GM12891 (cell line): ENCODE measurements around a stretch of chr16.

DNA sequence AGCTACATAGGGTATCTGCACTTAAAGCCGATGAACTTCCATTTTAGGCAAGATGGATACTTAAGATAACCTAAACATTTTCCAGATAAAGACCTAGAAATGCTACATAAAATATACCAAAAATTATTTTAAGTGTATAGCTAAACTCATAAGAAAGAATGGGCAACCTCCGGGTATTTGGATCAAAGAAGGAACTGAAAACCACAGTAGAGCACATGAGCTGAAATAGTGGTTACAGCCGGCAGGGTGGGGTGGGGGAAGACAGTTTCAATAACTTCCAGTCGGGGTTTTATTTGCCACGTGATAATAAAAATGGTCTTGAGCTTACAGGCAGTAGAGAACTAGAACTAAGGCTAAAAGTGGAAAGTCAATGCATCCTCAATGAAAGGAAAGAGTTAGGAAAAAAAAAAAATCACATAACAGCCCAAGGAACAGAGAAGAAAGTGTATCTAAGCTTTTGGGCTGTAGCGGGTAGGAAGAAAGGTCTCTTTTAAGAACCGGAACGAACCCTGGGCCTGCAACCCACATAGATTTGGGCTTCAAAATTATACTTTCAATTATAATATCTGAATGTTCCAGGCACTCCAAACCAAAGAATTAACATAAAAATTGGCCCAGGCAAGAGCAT is 53.0 kb downstream of the CFDP1 start:
- RRBS: 0% methylated on average over 1 of the region's 8 CpGs

- RRBS: no CpG with 5 or more reads among the region's 26 CpGs
These were observed 496 bp upstream of the CFDP1 start for GRCh38 chr16:75433682-75434315.

DNA sequence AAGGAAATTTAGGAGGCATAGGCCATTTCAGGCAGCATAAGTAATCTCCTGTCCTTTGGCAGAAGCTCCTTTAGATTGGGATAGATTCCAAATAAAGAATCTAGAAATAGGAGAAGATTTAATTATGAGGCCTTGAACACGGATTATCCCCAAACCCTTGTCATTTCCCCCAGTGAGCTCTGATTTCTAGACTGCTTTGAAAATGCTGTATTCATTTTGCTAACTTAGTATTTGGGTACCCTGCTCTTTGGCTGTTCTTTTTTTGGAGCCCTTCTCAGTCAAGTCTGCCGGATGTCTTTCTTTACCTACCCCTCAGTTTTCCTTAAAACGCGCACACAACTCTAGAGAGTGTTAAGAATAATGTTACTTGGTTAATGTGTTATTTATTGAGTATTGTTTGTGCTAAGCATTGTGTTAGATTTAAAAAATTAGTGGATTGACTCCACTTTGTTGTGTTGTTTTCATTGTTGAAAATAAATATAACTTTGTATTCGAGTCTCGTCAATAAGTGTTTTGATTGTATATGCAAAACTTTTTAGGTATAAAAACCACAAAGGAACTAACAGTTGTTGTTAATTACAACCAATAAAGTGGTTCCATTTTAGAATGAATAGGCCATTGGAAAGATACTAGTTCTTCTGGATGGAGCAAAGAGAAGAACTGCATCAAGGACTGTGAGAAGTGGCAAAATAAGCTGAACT is 9.5 kb downstream of the TERF2IP start:
- RRBS: no CpG with 5 or more reads among the region's 6 CpGs

GRCh38 chr16:75860611-75861221 is 134.4 kb upstream of the CPHXL start:
- RRBS: no CpG with 5 or more reads among the region's 13 CpGs

GRCh38 chr16:77663686-77664045 is 58.6 kb upstream of the NUDT7 start:
- RRBS: no CpG with 5 or more reads among the region's 2 CpGs

DNA sequence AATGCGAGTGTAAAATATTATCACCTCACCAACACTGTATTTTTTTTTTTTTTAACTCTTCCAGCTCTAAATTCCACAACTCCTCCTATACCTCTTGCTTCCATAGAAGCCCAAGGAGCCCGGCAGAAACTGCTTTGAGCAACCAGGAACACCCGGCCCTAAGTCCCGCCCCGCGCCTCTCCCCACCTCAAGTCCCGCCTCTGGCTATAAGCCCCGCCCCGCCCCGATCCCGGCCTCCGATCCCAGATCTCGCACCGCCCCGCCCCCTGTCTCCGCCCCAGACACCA is 208 bp upstream of the NUDT7 start:
- RRBS: 1% methylated on average over 8 of the region's 16 CpGs

- RRBS: no CpG with 5 or more reads among the region's 3 CpGs
These were observed 11.7 kb upstream of the VAT1L start for GRCh38 chr16:77776719-77777024.

DNA sequence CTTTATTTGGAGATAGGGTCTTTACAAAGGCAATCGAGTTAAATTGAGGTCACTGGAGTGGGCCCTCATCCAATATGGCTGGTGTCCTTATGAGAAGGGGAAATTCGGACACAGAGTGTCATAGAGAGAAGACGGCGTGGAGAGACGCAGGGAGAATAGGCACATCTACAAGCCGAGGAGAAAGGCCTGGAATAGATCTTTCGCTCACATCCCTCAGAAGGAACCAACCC is 71.5 kb downstream of the VAT1L start:
- RRBS: no CpG with 5 or more reads among the region's 7 CpGs

DNA sequence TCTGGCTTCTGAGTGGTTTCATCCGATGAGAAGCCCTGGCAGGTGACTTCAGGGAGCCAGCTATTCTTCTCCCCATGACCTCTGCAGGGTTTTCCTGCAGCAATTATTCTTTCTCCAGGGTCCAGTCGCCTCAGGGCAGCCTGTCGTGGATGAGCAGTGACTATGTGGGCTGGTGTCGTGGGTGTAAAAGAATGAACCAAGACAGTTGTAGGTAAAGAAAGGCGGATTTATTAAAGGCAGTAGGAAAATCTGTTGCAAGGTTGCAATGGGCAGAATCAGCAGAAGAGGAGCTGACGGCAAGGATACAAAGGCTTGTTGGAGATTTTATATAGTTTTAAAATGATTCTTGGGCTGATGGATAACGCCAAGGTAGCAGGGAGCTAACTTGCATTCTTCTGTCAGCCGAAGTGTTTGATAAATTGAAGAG is 6.9 kb upstream of the WWOX start:
- RRBS: no CpG with 5 or more reads among the region's 8 CpGs

GRCh38 chr16:78482886-78483613 is 383.6 kb downstream of the WWOX start:
- RRBS: 100% methylated on average over 3 of the region's 12 CpGs

- RRBS: no CpG with 5 or more reads among the region's 8 CpGs
These were observed 406.0 kb downstream of the WWOX start for GRCh38 chr16:78505387-78505967.

DNA sequence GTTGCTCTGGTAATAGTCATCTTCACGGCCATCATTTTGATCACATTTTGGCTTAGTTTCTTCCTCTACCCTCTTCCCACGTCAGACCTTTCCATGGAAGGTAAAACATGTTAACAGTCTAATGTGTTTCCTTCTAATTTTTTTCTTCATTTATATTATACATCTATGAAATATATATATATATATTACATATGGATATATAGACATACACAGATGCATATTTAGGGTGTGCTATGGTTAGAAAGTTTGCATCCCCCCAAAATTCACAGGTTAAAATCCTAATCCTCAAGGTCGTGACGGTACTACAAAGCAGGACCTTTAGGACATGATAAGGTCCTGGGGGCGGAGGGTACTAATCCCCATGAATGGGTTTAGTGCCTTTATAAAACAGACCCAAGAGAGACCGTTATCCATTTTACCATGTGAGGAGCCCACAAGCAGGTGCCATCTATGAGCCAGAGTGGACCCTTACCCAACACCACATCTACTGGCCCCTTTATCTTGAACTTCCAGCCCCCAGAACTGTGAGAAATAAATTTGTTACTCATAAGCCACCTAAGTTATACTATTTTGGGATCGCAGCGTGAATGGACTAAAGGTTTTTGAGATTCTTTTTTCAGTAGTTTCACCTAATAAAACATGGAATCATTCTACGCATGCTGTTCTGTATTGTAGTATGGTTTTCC is 420.0 kb downstream of the WWOX start:
- RRBS: no CpG with 5 or more reads among the region's 9 CpGs

- RRBS: no CpG with 5 or more reads among the region's 9 CpGs
These were observed 567.0 kb downstream of the WWOX start for GRCh38 chr16:78666206-78667159.

DNA sequence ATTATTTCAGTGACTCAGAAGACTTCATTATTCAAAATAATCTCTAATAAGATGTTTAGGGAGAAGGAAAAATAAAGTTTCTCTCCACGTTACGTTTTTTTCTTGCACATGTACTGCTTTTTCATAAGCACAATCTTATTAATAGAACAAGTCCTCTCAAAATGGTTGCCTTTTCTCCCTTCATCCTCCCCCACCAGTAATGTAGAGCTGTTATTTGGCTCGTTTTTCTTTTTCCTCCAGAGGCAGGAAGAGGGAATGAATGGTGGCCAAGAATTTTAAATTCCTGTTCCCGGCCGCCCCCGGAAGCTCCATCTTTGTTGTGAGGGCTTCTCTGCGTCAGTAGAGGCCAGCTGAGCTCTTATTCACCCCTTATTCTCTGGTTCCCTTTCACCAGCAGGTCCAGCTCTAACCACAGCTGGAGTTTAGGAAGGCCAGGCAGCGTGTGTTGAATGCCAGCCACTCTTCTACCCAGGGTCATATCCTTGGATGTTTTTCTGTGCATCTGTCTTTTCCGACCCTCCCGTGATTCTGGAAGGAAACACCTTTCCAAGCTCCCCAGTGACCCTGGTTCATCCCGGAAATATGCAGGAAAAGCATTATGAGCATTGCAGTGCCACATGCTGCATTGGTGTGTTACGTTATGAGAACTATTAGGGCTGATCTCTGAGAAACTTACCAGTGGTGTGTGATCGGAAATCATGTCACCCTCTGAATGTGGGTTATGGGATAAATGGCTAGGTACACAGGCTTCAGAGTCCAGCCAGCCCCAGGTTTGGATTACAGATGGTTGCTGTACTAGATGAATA is 570.5 kb downstream of the WWOX start:
- RRBS: no CpG with 5 or more reads among the region's 13 CpGs

- RRBS: no CpG with 5 or more reads among the region's 6 CpGs
These were observed 596.2 kb downstream of the WWOX start for GRCh38 chr16:78695575-78696046.

DNA sequence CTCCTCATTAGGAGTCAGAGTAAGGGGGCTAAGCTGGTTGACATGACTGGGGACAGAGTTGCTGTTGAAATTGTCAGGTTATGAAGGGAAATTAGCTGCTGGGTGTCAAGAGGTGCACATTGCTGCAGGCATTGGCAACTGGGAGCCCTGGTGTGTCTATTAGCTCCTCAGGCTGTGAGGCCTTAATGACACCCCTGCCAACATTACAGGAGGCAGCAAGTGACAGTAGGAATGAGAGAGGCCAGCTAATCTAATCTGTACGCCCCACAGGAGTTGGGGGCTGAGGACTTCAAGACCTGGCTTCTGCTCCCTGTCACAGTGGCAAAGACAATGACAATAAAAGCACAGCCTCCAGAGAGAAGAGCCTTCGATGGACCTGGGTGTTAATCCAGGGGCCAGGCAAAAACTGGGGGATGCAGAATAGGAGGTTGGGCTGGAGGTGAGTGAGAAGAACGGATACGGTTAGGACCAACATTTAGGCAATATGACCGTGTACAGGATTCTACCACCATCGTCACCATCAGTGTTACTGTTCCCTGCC is 728.5 kb downstream of the WWOX start:
- RRBS: no CpG with 5 or more reads among the region's 6 CpGs

DNA sequence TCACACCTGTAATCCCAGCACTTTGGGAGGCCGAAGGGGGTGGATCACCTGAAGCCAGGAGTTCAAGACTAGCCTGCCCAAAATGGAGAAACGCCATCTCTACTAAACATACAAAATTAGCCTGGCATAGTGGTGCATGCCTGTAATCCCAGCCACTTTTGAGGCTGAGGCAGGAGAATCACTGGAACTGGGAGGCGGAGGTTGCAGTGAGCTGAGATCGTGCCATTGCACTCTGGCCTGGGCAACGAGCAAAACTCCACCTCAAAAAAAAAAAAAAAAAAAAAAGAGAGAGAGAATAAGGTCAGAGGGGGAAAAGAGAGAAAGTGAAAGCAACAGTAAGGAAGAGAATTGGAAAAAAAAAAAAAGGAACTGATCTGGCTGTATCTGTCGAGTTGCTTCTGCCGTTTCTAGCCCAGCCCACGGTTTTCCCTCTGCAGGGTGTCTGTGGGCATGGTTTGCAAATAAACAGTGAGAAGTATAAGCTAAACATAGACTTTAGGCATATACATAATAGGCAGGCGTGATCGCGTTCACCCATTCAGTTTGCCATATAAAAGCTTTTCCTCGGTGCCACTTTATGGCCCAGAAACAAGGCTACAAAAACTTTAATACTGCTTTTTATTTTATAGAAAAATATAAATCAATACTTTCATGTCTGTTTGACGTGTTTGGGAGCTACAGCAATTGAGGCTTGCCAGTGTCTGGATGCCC is 436.8 kb downstream of the MAF start:
- RRBS: no CpG with 5 or more reads among the region's 13 CpGs

GRCh38 chr16:79589753-79590458 is 10.6 kb downstream of the MAF start:
- RRBS: 18% methylated on average over 13 of the region's 38 CpGs

DNA sequence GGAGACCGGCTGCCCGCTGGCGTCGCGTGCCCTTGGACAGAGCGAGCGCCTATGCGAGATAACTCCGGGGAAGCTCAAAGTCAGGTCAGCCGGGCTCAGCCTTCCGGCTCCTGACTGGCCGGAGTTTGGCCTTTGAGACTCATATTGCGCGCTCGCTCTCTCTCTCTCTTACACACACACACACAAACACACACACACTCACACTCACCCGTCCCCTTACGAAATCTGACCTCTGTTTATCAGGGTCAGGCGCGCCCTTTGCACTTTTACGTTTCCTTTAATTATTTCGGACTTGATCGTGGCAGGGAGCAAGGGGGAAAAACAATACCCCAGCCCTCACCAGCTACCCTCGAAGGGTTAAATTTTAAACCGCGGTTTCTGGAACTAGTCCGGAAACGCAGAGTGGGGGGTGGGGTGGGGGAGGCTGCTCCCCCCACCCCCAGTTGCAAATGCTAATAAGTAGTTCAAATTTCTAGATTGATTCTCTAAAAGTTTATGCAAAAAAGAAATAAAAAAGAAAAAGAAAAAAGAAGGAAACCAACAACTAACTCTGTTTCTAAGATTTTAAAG is 1.0 kb upstream of the MAF start:
- RRBS: 2% methylated on average over 9 of the region's 27 CpGs

DNA sequence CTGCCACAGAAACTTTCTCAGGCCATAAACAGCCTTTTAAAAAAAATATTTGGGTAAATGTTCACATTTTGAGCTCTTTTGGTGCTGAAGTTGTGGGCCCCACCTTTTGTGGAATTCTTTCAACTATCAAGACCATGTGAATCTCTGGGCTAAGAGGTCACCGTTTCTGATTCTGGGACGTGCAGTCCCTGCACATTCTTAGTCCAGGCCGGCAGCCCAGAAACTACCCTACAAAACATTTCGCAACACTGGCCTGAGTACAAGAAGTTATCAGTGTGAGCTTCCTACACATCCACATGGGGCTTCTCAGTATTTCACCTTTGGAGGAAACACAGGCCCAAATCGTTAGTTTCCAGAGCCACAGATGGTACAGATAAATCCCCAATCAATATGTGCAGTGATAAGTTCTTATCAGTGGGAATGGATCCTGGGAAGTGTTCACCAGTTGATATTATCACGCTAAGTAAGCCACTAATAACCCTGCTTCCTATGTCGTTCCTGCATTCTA is 369.9 kb upstream of the MAF start:
- RRBS: no CpG with 5 or more reads among the region's 7 CpGs